HT1080 (cell line): Measurements from ENCODE around the genes WIPF1, ATP5MC3 and HOXD3.

RAMPAGE:
- cytosol, long total RNA: no peak
- long total RNA: no peak
- nucleus, long total RNA: no peak
Observed at GRCh38 chr2:173854889-173855311, 110.3 kb downstream of the SP3 start.

DNA sequence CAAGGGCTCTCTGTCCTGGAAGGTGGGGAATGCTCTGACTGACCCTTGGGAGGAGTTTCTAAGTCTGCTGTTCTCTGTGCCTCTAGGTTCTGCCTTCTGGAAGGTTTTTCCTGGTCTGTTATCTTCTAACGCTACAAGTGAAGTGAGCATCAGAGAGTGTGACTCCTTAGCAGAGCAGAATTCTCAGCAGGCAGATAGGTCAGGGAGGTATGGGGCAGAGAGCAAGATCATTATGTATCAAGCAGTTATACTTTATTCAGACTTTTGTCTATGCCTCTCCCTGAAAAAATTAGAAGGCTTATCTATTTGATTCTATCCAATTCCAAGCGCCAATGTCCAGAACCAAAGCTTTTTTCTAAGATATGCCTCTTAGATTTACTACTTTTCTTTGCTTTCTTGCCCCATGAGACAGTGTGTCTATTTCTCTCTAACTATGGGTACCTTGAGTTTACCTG is 35.5 kb downstream of the SP3 start:
RAMPAGE:
- cytosol, long total RNA: no peak
- long total RNA: no peak
- nucleus, long total RNA: no peak

GRCh38 chr2:173991285-173991879 is 26.2 kb upstream of the SP3 start:
RAMPAGE:
- cytosol, long total RNA: no peak
- long total RNA: no peak
- nucleus, long total RNA: no peak

DNA sequence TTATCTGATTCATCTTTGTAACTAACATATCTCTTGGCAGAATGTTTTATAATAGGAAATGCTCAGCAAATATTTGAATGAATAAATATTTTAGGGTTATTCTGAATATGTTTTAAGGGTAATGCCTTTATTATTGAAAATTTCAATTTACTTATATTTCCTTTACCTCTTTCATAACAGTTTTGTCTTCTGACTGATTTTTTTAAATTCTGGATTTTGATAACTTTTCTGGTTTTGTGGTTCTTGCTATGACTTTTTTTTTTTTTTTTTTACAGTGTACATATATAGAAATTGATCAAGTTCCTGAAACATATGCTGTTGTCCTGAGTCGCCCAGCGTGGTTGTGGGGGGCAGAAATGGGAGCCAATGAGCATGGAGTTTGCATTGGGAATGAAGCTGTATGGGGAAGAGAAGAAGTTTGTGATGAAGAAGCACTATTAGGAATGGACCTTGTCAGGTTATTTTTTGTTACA is 4.2 kb downstream of the SCRN3 start:
RAMPAGE:
- cytosol, long total RNA: no peak
- long total RNA: no peak
- nucleus, long total RNA: no peak

RAMPAGE:
- cytosol, long total RNA: no peak
- long total RNA: no peak
- nucleus, long total RNA: no peak
Observed at GRCh38 chr2:174547601-174548297, 49.9 kb downstream of the WIPF1 start.

DNA sequence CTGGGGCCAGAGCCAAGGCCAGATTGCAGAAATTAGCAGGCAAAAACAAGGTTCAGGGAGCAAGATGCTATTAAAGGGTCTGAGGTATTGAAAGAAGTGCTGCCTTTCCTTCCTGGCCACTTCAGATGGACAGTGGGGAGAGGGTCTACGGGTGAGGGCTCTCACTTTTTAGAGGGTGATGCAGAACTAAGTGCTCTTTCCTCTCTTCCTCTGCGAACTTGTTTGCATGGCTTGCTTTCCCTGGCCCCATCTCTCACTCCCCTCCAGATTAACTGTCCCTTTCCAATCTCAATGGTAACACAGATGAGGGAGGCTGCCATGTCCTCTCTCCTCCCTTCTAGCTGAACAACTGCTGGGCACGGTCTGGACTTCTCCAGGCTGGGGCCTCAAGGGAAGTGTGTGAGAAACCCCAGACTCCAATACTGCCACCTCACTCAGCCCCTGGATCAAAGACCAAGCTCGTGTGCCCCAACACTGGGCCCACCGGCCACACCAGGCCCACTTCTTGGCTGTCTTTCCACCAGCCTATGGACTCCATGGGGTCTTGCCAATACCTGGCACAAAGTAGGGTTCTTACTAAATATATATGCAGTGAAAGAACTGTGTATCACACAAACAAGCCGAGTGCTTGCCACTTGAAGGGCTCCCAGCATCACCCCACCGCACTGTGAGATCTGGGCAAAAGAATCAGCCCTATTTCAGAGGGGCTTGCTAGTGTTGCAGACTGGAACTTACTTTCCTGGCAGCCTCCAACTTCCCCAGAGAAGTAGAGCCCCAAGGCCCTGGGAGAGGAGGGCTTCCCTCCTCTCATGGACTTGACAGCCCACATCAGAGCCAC is 8.7 kb downstream of the WIPF1 start:
RAMPAGE:
- cytosol, long total RNA: no peak
- long total RNA: no peak
- nucleus, long total RNA: no peak

RAMPAGE:
- cytosol, long total RNA: no peak
- long total RNA: no peak
- nucleus, long total RNA: no peak
Observed at GRCh38 chr2:174597507-174598100, at the start of gene WIPF1. Gene WIPF1, minus strand, starts transcription at chr2:174597804.

DNA sequence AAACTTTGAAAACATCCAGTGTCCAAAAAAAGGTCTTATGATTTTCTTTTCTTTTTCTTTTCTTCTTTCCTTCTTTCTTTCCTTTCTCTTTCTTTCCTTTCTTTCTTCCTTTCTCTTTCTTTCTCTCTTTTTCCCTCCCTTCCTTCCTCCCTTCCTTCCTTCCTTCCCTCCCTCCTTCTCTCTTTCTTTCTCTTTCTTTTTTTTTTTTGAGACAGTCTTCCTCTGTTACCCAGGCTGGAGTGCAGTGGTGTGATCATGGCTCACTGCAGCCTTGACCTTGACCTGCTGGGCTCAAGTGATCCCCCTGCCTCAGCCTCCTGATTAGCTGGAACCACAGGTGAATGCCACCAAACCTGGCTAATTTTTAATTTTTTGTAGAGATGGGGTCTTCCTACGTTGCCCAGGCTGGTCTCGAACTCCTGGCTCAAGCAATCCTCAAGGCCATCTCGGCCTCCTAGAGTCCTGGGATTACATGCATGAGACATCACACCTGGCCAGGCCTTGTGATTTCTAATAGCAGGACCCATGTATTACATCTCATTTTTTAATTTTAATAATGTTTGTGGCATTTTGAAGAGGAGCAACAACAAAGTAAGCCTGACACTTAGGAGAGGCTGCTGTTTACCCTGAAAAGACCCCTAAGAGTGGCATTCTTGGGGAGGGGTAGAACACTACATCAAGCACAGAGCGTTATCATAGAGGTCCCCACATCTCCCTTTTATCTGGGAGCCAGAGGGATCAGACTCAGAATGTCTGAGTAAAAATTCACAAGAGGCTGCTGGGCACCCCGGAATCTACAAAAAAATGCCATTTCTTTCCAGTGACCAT is 30.0 kb upstream of the WIPF1 start:
RAMPAGE:
- cytosol, long total RNA: no peak
- long total RNA: no peak
- nucleus, long total RNA: no peak

DNA sequence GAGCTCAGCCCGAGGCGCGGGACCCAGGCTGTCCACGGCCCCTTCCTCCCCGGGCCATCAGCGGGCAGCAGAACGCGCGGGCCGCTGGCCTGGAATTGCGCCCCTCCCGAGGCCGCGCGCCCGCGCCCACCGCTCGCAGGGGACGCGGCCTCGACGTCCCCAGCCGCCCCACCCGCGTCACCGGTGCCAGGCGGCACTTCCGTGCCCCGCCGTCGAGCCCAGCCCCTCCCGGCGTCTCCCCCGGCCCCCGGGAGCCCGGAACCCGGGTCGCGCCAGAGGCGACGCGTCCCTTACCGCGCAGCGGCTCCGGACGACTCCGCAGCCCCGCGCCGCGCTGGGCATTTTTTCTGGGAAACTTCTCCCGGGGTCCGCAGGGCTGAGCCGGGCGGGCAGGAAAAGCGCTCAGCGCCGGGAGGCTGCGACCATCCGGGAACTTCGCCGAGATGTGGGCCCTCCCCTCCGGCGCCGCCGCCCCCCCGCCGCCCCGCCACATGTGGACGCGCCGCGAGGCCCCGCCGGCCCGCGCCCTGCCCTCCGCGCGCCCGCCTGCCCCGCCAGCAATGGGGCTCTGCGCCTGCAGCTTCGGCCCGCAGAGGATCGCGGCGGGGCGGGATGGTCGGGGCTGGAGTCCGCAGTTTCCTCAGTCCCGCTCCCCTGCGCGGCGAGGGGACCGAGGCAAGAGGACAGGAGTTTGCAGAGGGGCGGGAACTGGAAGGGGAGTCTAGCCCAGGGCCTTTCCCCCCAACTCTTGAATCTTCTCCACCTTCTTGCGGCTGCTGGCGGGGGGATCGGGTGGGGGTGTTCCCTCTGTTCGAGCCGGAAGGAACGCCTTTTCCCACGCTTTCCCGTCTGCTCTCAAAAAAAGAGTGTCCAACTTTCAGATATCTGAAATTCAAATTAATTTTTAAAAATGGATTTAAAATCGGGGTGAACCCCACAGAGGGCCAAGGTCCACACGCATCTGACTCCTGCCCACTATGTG is 81.5 kb downstream of the CHRNA1 start:
RAMPAGE:
- cytosol, long total RNA: no peak
- long total RNA: no peak
- nucleus, long total RNA: no peak

DNA sequence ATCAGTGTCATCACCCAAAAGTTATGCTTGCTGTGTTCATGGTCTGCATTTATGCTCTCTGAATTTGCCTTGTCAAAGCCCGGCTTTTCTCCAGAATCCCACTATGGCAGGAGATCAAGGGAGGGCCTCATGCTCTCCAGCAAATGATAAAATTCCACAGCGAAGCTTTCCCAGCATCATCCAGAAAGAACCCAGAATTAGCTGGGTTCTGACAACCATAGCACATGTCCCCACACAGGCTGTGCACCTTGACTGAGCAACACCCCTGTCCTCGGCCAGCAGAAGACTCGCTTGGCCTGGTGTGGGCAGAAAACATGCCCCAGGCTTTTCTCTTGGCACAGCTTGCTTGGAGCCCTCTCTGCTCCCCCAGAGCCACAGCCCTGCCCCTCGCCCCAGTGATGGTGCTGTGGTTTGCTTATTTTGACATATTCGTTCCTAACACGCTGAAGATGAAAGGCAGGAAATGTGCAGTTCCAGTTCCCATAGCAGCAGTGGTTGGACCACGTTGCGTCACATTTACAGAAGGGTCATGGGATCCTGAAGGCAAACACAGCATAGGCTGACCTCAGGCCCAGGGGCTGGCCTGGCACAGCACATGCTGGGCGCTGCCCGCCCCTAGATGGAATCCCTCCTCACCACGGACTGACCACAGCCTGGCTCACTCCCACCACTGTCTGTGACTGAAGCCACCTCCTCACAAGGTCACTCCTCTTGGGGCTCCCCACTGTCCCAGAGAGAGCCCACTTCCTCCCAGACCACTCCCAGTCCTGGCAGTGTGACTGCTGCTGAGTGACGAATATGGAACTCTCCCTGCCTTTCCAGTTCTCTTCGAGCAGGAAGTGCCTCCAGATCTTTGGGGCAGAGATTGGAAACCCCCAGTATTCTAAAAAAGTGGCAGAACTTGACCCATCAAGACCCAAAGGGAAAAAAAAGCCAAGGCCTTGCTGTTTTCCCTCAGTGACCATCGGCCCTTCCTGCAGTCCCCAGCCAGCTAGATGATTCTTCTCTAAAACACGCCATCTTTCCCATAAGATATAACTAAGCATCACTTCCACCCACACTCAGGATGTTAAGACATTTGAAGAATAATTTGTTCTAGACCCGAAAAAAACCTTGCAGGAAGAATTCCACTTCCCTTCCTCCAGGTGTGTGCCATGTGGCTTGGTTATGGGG is 14.3 kb upstream of the CHRNA1 start:
RAMPAGE:
- cytosol, long total RNA: no peak
- long total RNA: no peak
- nucleus, long total RNA: no peak

DNA sequence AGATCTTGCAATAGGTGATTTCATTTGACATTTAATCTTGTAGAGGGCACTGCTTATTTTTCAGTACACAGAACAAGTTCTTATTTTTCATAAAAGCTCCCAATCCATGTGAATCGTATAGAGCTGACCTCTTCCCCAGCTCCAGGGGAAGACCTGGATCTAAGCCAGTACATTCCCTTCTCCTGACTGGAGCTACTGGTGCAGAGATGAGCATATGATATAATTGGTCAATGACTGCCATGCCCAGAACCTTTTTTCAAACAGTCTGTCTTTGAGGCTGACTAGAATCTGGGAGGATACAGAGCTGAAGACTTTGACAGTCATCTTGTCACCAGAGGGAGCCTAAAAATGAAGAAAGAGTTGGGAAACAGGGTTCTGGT is 72.3 kb upstream of the CHRNA1 start:
RAMPAGE:
- cytosol, long total RNA: no peak
- long total RNA: no peak
- nucleus, long total RNA: no peak

DNA sequence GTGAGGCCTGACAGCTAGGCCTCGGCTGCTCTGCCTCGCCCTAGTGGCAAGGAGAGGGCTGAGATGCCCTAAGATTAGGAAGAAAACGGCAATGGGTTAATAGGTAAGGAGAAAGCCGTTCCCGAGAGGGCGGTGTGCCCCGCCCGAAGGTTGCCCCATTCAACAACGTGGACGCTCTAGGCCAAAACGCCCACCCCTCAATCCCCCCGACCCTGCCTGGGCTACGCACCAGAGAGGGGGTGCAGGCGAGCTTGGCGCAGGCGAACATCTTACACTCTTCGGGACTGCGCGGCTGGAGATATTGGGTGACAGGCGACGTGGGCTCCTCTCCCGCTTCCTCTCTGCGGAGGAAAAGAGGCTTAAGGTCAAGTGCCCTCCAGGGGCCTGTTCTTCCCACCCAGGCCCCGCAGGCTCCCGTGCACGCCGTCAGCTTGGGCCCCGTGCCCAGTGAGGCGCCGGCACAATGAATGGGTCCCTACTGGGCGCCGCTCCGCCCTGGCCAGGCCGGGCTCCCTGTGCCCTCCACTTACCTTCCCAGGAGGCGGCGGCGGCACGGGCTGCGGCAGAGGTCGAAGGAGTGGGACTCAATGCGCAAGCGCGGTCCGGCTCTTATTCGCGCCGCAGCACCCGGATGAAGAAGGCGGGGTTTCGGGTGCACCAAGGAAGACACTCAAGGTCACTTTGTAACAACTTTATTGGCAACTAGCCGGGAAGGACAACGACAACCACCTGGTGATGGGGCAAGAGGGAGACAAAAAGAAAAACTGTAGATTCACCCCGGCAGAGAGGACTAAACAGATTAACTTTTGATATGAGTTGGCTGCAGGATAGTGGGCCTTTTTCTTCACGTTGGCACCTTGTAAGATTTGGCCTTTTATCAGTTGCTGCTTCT is at the start of gene ATP5MC3:
Gene ATP5MC3, minus strand, starts transcription at position 585 of the 892 bp plus-strand sequence.
RAMPAGE:
- cytosol, long total RNA: start-site peak on the minus strand centred at position 562 of the sequence, 50 bp wide, 212 and 828 reads in 2 replicates
- long total RNA: start-site peak on the minus strand centred at position 561 of the sequence, 52 bp wide, 864 reads
- nucleus, long total RNA: no peak

DNA sequence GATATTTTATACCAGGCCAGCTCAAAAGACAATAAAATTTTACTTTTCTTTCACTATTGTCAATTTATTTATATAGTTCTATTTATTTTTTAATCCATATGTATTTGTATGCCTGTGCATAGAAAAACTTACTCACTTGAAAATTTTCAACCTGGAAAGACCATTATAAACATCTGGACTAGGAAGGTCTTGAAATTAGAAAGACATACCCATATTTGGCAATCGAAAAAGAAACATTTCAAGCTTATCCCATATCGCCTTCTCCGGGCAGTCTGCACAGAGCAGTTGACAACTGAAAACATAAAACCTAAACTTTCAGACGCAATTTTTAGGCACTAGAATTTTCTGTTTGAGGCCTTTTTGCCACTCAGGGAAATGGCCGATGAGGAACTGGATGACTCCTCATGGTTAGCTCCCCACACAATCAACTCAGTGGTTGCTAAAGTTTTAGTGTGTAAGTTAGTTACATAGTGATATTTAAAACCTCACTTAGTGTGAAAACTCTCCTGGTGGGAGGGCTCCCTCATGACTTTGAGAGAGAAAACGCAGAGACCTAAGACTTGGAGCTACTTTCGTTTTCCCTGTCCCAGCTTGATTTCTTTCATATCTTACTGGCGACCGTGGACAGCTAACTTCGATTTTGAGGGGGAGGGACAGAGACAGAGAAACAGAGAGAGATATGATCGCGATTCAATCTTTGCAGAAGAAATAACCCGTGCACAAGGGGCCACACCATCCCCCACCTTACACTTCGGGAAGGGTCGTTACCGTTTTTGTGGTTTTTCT is 3.2 kb upstream of the HOXD12 start:
RAMPAGE:
- cytosol, long total RNA: no peak
- long total RNA: no peak
- nucleus, long total RNA: no peak

DNA sequence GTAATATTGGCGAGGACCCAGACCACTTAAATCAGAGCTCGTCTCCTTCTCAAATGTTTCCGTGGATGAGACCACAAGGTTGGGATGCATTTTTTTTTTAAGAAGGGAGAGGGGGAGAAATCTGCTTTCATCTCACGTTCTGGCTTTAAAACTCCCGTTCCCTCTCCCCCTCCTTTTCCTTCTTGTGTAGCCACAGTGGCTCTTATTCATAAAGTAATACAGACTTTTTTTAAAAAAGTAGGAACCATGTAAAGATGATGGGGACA is 1.3 kb downstream of the HOXD8 start:
RAMPAGE:
- cytosol, long total RNA: no peak
- long total RNA: no peak
- nucleus, long total RNA: no peak

RAMPAGE:
- cytosol, long total RNA: no peak
- long total RNA: no peak
- nucleus, long total RNA: no peak
Observed at GRCh38 chr2:176156818-176157416, at the start of gene HOXD3. Gene HOXD3, plus strand, starts transcription at chr2:176157307.

DNA sequence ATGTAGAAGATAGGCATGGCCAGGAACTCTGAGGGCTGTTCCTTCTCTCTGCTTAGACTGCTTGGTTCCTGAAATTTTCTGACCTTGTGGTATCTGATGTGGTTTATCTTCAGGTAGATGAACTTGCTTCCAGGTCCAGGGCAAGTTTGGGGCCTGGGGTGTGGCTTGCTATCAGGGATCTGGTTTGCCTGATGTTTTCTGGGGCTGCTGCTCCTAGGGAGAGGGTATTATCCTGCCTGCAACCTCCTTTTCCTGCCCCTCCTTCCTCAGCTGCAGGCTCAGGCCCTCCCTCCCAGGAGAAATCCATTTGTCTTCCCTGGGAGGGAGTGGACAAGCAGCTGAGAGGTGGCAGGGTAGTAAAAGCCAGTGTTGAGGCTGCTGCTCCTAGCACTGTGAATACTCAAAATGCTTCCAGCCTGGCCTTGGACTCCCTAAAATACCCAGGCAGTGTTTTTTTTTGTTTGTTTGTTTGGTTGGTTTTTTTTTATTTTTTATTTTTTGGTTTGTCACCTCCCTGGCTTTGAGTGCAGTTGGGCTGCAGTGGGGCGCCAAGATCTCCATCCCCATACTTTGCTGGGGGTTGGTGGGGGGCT is 13.4 kb downstream of the HOXD3 start:
RAMPAGE:
- cytosol, long total RNA: no peak
- long total RNA: no peak
- nucleus, long total RNA: no peak

DNA sequence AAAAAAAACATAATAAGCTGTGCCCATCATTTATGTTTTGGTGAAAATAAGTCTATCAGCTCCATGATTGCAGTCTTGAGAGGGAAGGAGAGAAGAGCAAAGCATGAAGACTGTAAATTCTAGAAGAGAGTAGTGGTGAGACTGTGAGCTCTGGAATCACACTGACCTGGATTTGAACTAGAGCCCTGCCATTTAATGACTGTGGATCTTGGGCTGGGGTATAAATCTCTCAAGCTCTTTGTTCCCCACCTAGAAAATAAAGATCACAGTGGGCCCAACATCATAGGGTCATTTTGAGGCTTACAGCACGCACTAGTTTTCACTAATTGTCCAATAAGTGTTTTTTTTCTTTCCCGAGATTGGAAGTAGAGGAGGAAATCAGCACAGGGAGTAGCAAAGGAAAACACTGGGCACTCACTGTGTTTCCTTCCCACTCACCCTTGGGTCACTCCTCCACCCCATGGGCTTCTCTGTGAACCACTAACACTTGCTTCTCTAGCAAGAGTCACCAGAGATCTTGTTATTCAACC is 61.4 kb upstream of the HNRNPA3 start:
RAMPAGE:
- cytosol, long total RNA: no peak
- long total RNA: no peak
- nucleus, long total RNA: no peak

DNA sequence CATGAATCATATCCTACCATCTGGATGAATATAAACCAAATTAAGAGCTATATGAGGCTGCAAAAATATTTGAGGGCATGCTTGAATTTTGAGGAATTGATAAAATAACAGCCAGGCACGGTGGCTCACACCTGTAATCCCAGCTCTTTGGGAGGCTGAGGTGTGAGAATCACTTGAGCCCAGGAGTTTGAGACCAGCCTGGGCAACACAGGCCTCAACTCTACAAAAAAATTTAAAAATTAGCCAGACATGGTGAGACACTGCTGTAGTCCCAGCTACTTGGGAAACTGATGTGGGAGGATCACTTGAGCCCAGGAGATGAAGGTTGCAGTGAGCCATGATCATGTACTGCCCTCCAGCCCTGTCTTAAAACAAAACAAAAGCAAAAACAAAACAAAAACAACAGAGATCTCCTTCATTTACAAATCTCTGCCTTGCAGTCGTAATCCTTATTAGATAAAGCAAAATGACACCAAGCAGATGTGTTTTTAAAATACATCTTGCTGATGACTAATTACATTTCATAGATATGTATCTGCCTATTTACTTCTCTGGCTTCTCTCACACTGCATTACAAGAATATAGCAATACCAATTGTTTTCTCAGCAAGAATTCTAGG is 23.0 kb downstream of the NFE2L2 start:
RAMPAGE:
- cytosol, long total RNA: no peak
- long total RNA: no peak
- nucleus, long total RNA: no peak

RAMPAGE:
- cytosol, long total RNA: no peak
- long total RNA: no peak
- nucleus, long total RNA: no peak
Observed at GRCh38 chr2:177253751-177254409, 10.6 kb downstream of the NFE2L2 start.

DNA sequence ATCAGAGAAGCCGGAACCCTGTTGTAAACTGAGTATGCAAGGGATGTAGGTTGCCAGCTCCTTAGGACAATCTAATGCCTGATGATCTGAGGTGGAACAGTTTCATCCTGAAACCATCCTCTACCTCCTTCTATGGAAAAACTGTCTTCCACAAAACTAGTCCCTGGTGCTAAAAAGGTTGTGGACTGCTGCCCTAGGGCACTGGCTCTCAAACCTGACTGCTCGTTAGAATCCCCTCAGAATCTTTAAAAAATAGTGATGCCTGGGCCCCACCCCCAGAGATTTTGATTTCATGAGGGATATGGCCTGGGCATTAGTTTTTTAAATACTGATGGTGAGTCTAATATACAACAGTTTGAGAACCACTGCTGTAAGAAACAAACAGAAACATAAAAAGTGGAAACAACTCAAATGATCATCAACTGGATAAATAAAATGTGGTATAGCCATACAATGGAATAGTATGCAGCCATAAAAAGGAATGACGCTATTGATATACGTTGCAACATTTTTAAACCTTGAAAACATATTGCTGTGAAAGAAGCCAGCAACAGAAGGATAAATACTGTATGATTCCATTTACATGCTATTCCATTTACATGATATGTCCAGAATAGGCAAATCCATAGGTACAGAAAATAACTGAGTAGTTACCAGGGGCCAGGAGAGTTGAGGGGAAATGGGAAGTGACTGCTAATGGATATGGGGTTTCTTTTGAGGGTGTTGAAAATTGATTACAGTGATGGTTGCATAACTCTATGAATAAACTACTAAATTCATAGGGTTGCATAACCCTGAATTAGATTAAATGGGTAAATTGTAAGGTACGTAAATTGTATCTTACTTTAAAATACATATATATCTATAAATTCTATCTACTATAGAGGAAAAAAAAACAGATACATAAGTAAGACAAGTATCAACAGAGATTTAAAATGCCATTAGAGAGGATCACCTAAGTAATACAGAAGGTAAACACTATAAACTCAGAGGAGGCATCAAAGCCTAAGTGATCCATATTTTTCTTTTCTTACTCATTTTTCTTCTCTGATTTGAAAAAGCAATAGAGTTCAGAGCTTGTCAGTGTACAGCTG is 6.4 kb downstream of the NFE2L2 start:
RAMPAGE:
- cytosol, long total RNA: no peak
- long total RNA: no peak
- nucleus, long total RNA: no peak